Peyer's patch (tissue), 4 donors: ENCODE data around the gene HMGCS2.

DNA sequence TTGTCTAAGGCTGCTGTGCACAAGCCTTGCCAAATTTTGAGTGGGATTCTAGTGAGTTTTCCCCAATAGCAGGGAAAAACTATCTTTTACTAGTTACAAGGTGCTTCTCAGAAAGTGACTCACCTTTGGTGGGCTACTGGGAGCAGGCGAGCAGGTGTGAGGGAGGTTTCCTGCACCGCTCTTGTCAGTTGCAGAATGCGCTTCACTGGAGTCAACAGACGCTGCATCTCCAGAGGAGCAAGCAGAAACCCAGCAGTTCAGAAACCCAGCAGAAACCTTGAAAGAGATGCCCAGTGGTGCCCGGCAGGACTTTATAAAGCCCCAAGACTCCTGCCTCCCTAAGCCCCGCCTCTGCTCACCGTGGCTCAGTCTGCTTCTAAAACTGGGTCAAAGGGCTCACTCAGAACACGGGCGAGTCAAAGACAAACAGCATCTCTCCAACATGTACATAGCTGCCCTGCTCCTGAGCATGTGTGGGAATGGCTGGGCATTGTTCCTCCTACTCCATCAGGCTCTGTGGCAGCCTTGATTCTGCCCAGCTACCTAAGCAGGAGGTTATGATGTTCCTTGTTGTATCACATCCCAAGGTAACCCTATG is at the start of gene HMGCS2:
Gene HMGCS2 (minus strand): TSS at position 288 of the 598 bp plus-strand sequence.
- PRO-cap = bidirectional peak, plus-strand start at position 403 of the sequence, minus-strand start at position 288 of the sequence
- RAMPAGE, long total RNA, 4 experiments = start-site peak on the minus strand in 2 of 4 experiments, centred at positions 280 to 289 of the sequence, 120 to 8,082 reads per replicate

- PRO-cap = no peak
- RAMPAGE, long total RNA, 4 experiments = start-site peak on the minus strand in 1 of 4 experiments, at chr1:119918408-119918541 at its widest, 21 reads per replicate
These were observed 21.9 kb upstream of the ADAM30 start for GRCh38 chr1:119918122-119918635.

GRCh38 chr1:119923466-119924241 is 27.3 kb upstream of the ADAM30 start:
- PRO-cap = no peak
- RAMPAGE, long total RNA, 4 experiments = no peak in any of the 4 experiments

GRCh38 chr1:119925228-119925984 is 29.1 kb upstream of the ADAM30 start:
- PRO-cap = no peak
- RAMPAGE, long total RNA, 4 experiments = no peak in any of the 4 experiments

- PRO-cap = no peak
- RAMPAGE, long total RNA, 4 experiments = no peak in any of the 4 experiments
These were observed 41.3 kb upstream of the ADAM30 start for GRCh38 chr1:119937576-119938145.

DNA sequence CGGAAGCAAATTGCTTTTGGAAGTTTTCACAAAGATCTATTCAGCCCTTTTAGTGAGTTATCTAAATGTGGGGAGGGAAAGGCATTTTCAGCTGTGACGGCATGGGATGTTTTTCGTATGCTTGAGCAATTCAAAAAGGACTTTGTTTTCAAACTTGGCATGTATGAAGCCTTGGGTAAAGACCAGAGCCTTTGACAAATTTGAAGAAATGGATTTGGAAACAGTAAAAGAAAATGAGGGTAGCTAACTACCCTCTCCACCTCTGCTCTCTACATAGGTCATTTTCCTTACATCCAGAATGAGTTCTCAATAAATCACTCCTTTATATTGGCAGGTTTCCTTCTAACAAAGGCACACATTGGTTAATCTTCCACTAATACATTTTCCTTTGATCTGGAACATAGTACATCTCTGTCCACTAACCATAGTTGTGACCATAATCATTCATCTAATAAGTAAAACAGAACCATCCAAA is 66.1 kb upstream of the ADAM30 start:
- PRO-cap = no peak
- RAMPAGE, long total RNA, 4 experiments = no peak in any of the 4 experiments

GRCh38 chr1:119988656-119988916 is 80.9 kb downstream of the NOTCH2 start:
- PRO-cap = no peak
- RAMPAGE, long total RNA, 4 experiments = no peak in any of the 4 experiments

- PRO-cap = no peak
- RAMPAGE, long total RNA, 4 experiments = no peak in any of the 4 experiments
These were observed 47.5 kb downstream of the NBPF8 start for GRCh38 chr1:120461893-120463099.

GRCh38 chr1:120465949-120466455 is 51.2 kb downstream of the NBPF8 start:
- PRO-cap = no peak
- RAMPAGE, long total RNA, 4 experiments = no peak in any of the 4 experiments

DNA sequence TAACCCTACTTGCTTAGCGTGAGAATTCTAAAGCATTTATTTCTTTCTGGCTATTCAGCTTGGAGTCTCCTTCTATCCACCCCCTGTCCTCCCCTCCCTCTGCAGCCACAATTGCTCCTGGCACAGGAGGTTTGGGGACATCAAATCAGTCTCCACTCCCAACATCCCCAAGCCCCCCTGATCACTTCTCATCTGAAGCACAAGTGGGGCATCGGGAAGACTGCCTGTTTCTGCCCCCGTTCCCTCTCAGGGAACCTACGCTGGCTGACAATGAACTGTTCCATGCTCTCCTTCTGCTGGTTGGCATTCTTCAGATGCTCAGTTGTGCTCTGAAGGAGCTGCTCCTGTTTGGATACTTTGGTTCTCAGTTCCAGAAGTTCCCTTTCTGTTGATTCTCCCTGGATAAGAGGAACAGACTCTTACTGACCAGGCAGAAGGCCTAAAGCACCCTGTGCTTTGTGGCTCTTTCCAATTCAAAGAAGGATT is 76.9 kb downstream of the NBPF8 start:
- PRO-cap = no peak
- RAMPAGE, long total RNA, 4 experiments = no peak in any of the 4 experiments

GRCh38 chr1:120492917-120493499 is 78.2 kb downstream of the NBPF8 start:
- PRO-cap = no peak
- RAMPAGE, long total RNA, 4 experiments = no peak in any of the 4 experiments

GRCh38 chr1:120531647-120532110 is 116.8 kb downstream of the NBPF8 start:
- PRO-cap = no peak
- RAMPAGE, long total RNA, 4 experiments = no peak in any of the 4 experiments

GRCh38 chr1:120591230-120591510 is 132.6 kb upstream of the NOTCH2NLR start:
- PRO-cap = no peak
- RAMPAGE, long total RNA, 4 experiments = no peak in any of the 4 experiments

DNA sequence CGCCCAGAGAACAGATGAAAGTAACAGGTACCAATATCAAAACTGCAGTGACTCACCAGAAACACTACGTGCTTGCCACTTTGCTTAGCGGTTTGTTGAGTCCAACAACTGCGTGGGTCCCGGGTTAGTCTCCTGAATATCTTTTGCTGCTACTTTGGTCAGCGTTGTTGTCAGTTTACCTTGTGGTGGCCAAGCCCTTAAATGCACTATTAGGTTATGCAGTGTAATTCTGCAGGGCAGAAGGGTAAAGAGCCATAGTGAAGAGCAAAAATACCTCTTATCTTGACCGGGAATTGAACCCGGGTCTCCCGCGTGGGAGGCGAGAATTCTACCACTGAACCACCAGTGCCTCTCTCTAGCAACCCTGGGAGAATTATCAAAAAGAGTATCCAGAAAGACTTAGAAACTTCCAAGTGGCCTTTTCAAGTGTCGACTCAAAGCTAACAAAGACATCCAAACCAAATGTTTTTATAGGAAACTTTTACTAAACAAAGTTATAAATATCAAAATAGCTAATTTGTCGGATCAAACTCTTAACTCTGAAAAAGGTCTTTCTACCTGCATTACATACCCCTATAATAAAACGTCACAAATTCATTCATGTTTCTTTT is 127.1 kb downstream of the PPIAL4A start:
- PRO-cap = no peak
- RAMPAGE, long total RNA, 4 experiments = no peak in any of the 4 experiments

DNA sequence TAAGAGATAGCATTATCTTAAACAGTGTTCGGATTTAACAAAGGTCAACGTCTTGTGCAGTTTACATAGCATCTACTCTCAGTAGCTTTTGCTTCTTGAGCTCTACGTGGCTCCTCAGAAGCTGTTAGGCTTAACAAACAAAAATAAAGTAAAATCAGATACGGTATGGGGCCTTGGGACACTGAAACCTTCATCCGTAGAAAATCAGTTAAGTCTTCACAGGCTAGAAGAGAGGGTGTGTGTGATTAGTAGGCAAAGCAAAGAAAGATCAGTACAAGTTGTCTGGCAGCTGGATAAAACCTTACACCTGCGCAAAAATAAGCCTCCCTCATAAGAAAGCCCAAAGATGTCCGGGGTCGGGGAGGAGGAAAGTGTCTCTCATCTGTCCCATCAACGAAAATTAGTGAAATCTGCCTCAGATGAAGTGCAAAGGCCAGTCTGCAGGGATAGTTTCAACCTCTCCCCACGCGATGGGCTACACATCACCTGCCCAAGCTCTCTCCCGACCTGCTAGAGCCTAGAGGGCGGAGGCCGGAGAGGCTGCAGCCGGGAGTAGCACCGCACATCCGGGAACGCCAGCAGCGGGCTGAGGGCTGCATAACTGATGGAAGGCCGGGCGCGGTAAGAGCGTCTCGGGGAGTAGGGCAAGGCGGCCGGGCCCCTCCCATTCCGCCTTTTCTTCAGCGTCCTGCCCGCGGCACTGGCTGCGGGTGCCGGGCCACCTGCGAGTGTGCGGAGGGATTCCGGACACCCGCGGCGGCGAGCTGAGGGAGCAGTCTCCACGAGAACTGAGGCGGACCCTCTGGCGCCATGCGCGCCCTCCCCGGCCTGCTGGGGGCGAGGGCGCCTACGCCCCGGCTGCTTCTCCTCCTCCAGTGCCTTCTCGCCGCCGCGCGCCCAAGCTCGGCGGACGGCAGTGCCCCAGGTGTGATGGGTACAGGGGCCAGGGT is 334.0 kb downstream of the SRGAP2C start:
- PRO-cap = no peak
- RAMPAGE, long total RNA, 4 experiments = no peak in any of the 4 experiments

DNA sequence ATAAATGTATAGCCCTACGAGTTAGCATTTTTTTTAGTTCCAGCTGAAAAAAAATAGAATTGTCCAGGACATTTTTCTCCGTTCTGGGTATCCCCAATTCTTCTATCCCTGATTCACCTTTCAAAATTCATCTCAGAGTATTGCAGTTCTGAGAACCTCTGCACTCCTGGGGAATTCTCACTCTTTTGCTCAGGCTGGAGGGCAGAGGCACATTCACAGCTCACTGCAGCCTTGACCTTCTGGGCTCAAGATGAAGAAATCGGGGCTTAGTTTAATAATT is 337.1 kb downstream of the SRGAP2C start:
- PRO-cap = no peak
- RAMPAGE, long total RNA, 4 experiments = no peak in any of the 4 experiments

DNA sequence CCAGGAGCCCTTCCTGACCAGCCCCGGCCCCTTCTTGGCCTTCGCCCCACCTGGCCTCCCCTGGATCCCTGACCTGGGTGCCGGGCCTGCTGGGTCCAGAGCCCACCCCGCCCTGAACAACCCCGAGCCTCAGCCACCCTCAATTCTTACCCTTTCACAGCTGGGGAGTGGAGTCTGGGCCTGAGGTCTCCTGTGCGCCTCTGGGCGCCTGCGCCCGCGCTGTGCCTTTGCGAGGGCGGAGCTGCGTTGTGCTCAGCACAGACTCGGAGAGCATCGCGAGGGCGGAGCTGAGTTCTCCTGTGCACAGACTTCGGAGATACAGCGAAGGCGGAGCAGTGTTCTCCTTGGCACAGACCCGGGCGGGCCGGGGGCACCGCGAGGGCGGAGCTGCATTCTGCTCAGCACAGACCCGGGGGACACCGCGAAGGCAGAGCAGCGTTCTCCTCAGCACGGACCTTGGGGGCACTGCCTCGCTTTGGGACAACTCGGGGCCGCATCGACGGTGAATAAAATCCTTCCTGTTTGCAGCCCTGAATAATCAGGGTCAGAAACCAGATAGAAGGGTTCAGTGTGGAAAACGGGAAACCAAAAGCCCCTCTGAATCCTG is 481.2 kb downstream of the H3-7 start:
- PRO-cap = no peak
- RAMPAGE, long total RNA, 4 experiments = no peak in any of the 4 experiments

DNA sequence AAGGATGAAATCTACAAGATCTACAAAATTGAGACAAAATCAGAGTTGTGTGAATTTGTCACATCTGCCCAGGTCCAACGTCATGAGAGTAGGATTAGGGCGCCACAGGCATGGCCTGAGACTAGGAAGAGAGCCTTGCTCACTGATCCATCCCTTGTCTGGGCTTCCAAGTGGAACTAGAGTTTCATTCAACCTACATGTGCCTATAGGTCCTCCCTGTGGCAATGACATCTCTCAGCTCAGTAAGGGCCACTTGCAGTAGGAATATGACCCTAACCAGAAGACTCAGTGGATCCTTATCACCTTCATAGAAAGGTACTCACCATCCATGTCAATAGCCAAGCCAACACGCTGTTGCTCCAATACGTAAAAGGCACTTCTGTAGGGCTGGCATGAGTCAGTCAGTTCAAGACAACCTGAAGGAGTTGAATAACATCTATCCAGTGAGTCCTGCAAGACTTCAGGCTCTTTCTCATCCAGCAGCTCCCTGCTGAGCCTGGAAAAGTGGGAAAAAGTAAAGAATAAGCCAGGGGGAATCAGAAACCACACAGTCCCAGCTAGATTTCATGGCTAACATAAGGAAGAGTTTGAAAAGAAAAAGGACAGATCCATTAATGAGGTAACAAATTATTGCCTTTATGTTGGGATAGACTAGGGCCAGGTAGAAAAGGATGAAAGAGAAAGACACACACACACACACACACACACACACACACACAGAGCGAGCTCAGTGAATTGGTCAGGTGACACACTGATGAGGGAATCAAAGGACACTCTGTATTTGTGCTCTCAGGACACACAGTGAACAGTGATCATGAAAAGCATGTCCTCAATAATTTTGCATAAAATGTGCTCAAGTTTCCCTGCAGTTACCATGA is 33.7 kb downstream of the NBPF15 start:
- PRO-cap = no peak
- RAMPAGE, long total RNA, 4 experiments = no peak in any of the 4 experiments

- PRO-cap = no peak
- RAMPAGE, long total RNA, 4 experiments = no peak in any of the 4 experiments
These were observed 142.6 kb downstream of the SRGAP2B start for GRCh38 chr1:144952445-144953024.

GRCh38 chr1:145189220-145189646 is 52.7 kb downstream of the PPIAL4D start:
- PRO-cap = no peak
- RAMPAGE, long total RNA, 4 experiments = no peak in any of the 4 experiments